Osteoblast (primary cell): ENCODE measurements around the gene MX2.

GRCh38 chr21:39387406-39387964 is 7.4 kb downstream of the GET1 start:
- CAGE, long polyA plus RNA = no peak
- RRBS = no CpG with 5 or more reads among the region's 20 CpGs

GRCh38 chr21:39637275-39638298 is 24.8 kb downstream of the B3GALT5 start:
- CAGE, long polyA plus RNA = no peak
- RRBS = no CpG with 5 or more reads among the region's 13 CpGs

GRCh38 chr21:40049148-40049703 is 182.0 kb downstream of the PCP4 start:
- CAGE, long polyA plus RNA = no peak
- RRBS = no CpG with 5 or more reads among the region's 5 CpGs

DNA sequence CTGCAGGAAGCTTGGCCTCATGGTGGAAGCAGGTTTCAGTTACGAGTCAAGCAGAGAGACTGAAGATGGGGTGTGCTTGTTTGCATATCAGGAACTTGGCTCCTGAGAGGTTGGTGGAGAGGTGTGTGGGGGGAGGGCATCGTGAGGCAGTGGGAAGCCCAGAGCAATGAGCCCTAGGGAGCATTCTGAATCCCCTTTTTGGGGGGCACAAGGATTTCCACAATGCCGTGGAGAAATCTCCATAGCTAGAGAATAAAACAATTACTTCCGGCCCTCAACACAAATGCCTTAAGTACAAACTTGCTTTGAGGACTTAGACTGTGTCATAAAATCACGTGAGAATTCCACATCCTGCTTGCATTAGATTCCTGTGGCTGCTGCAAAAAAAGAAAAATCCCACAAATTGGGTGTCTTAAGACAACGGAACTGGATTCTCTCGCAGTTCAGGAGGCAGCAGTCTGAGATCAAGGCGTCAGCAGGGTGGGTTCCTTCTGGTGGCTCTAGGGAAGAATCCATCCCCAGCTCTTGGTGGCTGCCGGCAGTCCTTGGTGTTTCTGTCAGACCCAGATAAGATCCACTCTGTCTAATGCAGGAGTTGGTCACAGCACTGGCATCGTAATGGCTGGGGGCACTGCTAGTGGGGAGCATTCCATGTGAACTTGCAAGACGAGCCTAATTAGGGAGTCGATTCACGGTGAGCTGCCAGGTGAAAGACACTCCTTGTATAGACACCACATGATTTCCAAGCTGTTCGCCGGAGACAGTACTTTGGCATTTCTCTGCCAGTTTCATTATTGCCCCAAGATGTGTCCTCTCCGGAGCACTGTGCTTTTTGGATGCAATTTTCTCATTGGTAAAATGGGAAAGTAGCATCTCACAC is 54.7 kb upstream of the BACE2 start:
- CAGE, long polyA plus RNA = no peak
- RRBS = 24% methylated on average over 1 of the region's 16 CpGs

- CAGE, long polyA plus RNA = no peak
- RRBS = no CpG with 5 or more reads among the region's 4 CpGs
Observed at GRCh38 chr21:41170434-41170871, 2.5 kb downstream of the BACE2 start.

DNA sequence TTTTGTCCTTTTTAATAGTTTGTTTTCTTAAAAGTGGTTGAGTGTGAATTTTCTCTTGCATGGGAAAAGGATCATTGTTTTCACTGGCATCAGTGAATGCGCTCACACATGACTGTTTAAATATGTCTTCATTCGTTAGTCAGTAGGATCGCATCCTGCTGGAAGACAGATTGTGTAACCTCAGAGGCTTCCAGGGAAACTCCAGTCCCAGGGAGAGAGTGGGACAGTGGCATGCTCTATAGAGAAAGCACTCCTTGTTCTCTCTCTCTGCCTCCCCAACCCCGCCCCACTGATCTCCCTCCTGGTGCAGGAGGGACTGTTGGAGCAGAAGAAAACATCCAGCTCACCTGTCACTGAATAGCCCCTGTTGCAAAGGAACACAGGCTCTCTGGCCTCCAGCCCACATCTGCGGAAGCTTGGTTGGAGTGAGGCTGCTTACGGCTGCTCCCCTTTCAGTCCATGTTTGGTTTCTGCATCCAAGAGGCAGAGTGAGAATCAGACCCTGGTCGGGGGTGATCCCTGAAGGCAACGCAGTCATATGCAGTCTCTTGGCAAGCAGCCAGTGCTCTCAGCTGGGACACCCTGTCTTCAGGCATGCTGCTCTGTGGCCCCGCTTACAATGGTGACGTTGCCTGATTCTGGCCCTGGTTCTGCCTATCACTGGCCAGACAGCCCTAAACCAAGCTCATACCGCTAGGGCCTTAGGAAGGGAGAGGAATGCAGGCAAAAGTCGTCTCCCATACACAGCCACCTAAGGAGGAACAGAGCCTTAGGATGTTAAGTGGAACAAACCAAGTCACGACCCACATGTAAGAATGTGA is 39.6 kb downstream of the BACE2 start:
- CAGE, long polyA plus RNA = no peak
- RRBS = no CpG with 5 or more reads among the region's 13 CpGs

- CAGE, long polyA plus RNA = no peak
- RRBS = no CpG with 5 or more reads among the region's 13 CpGs
Observed at GRCh38 chr21:41210324-41210888, 42.4 kb downstream of the BACE2 start.

- CAGE, long polyA plus RNA = no peak
- RRBS = no CpG with 5 or more reads among the region's 6 CpGs
Observed at GRCh38 chr21:41242327-41242844, 74.2 kb upstream of the FAM3B start.

GRCh38 chr21:41243224-41243893 is 73.2 kb upstream of the FAM3B start:
- CAGE, long polyA plus RNA = no peak
- RRBS = no CpG with 5 or more reads among the region's 4 CpGs

DNA sequence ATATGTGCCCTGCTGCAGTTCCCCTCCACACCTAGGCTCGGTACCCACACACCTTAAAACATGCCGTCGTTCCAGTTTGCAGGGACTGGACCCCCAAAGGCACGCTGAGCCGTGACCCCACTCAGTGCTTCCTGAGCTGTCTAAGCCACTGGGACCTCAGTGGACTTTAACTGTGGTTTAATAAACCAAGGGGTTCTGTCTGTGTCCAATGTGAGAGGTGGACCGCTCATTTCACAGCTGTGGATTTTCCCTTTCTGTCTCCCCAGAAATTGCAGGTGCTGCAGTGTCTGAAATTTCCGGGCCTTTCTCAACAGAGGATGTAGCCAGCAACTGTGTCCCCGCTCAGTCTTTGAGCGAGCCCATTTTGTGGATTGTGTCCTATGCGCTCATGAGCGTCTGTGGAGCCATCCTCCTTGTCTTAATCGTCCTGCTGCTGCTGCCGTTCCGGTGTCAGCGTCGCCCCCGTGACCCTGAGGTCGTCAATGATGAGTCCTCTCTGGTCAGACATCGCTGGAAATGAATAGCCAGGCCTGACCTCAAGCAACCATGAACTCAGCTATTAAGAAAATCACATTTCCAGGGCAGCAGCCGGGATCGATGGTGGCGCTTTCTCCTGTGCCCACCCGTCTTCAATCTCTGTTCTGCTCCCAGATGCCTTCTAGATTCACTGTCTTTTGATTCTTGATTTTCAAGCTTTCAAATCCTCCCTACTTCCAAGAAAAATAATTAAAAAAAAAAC is 41.3 kb upstream of the FAM3B start:
- CAGE, long polyA plus RNA = no peak
- RRBS = no CpG with 5 or more reads among the region's 23 CpGs

DNA sequence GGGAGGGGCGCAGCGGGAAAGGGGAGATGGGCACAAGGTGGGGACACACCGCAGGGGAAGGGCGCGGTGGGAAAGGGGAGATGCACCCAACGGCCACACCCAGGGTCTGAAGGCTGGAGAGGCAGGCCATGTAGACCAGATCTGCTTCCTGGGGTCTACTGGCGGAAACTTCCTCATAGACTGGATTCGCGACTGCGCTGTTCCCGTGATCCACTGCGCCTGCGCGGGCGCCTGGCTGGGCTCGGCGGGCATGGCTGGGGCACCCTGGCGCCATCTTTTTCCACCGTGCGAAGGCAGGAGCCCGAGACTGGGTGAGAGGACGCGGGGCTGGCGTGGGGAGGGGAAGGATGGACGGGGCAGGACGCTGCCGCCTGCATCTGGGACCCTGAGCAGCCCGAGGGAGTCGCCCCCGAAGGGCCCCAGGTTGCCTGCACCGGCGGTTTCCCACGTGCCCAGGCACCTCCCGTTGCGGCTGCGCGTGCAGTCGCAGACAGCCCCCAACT is 12.6 kb upstream of the FAM3B start:
- CAGE, long polyA plus RNA = no peak
- RRBS = no CpG with 5 or more reads among the region's 38 CpGs

DNA sequence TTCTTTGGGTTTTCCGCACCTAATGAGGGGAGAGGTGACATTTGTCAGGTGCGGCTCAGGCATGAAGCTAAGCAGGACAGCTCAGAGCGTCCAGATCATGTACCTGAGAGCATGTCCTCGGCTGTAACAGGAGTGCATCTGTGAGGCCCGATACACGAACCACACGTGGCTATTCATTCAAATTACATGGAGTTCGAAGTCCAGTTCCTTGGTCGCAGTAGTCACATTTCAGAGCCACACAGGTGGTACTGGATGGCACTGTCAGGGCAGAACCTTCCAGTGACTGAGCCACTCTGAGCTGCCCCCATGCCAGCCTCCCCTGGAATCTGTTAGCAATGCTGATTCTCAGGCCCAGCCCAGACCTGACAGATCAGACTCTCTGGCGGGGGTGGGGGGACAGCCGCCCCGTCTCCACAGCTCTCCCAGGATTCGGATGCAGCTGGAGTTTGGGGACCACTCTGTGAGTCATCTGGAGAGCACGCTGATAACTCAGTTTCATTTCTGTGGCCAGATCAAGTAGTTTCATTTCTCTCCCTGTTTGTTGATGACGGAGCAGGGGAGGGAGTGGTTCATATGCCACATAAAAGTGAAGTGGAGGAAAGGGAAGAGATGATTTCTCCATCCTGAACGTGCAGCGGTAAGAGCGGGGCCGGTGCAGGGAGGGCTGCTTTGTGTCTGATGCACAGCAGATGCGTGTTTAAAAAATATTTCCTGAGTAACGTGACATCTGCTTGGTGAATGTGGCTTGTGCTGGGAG is at the start of gene MX2:
MX2 (plus strand) TSS at position 609 of the 757 bp plus-strand sequence.
- CAGE, long polyA plus RNA = no peak
- RRBS = no CpG with 5 or more reads among the region's 21 CpGs

- CAGE, long polyA plus RNA = no peak
- RRBS = no CpG with 5 or more reads among the region's 21 CpGs
Observed at GRCh38 chr21:41362176-41363093, 608 bp downstream of the MX2 start.

DNA sequence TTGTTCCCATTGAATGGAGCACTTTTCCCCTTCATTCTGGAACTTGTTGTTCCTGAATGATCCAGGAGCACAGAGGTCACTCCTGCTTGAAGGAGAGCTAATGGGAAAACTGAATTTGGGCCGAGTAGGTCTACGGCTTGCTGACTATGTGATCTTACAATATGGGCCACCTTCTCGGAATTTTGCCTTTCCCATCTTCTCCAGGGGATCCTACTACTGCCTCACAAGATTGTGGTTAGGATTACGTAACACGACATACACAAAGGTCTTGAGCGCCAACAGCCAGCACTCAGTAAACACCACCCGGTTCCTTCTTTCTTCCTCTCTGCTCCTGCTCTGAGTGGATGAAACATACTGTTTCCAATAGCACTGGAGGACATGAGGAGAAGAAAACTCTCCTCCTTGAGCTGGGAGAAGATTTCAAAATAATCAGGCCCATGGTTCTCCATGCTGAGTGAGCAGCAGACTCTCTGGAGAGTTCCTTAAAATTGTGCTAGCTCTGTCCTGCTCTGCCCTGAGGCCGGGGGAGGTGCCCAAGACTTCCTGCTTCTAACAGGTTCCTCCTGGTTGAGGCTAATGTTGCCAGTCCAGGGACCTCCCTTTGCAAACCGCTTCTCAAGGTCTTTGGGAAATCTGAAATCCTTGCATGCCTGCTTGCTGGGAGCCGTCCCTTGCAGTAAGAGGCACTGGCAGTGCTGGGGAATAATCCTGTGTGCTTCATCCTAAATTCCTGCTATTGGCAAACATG is 29.5 kb upstream of the MX1 start:
- CAGE, long polyA plus RNA = no peak
- RRBS = no CpG with 5 or more reads among the region's 10 CpGs

DNA sequence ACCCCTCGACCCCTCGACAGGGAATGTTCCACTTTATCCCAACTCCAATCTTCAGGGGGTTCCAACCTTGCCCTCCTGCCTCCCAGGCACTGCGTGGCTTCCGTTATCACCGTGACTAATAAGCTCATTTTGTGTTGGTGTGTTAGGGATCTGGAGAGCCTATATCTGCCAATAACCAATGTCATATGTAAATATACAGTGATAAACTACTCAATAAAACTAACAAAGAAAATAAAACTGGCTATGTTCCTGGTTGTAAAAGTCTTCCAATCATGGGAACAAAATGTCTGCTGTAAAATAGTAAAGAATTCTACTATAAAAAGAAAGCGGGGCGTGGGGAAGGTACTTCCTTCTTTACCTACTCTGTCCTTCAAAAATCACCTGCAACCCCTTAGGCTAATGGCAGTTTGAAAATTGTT is 18.3 kb upstream of the TMPRSS2 start:
- CAGE, long polyA plus RNA = no peak
- RRBS = no CpG with 5 or more reads among the region's 7 CpGs

DNA sequence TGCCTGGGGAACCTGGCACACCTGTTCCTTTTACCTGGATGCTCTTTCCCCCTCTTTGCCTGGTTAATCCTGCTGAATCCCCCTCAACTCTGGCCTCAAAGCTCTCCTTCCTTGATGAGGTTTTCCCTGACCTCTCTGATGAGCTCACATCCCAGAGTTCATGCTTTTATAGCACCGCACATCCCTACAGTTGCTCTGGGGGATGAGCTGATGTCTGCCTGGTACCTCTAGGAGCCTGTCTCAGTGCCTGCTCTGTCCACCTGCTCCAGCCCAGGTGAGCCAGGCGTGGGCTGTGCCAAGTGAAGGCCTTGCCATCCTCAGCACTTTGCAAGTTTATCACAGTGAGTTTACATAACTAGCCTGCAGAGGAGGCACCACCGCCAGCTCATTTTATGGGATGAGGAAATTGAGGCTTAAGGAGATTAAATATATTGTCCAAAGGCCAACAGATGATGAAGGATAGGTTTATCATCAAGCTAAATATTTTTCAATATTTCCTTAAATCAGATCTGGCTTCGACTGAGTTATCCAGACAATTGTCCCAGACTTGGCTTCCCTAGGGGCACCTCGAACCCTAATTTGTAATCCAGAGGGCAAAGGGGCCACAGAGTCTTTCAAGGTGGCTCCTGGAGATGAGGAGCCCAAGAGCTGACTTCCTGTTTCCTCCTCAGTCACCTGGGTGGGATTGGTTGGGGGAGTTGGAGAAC is 58.7 kb upstream of the TMPRSS2 start:
- CAGE, long polyA plus RNA = no peak
- RRBS = no CpG with 5 or more reads among the region's 5 CpGs

DNA sequence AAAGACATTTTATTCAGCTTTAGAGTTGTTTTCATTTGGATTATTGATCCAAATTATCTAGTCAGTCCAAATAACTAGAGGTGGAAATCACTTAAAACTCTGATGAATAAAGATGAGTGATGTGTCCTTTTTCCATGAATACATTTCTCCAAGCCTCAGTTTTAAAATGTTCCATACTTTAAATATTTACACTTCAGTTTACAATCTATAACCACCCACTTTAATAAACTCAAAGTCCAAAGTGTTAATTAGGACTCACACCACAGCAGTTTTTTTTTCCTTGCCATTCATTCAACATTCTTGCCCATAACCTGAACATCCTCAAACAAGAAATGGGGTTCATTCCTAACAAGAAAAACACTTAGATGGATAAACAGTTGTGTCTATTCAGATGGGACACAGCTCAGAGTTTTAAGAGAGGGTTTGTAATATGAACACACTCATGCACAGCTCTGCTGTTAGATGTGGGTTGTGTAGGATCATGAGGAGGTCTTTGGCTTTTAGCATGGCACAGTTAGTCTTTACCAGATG is 71.2 kb upstream of the TMPRSS2 start:
- CAGE, long polyA plus RNA = no peak

DNA sequence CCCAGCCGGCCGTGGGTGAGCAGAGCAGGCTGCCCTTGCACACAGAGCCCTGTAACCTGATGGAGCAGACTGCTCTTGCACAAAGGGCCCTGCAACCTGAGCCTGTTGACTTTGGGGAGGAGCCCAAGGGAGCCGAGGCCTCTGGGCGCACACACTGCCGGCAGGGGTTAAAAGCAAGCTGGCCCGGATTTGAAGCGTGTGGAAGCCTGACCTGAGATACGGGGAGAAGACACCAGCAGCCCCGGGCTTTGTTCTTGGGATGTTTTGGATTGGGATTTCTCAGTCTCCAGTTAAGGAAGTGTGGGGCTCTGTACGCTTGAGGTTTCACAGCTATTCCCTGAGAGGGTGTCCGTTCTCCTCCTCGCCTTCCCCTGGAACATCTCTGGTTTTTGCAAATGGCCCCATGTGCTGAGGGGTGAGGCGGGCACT is 97.7 kb upstream of the TMPRSS2 start:
- CAGE, long polyA plus RNA = no peak
- RRBS = 56% methylated on average over 4 of the region's 13 CpGs

DNA sequence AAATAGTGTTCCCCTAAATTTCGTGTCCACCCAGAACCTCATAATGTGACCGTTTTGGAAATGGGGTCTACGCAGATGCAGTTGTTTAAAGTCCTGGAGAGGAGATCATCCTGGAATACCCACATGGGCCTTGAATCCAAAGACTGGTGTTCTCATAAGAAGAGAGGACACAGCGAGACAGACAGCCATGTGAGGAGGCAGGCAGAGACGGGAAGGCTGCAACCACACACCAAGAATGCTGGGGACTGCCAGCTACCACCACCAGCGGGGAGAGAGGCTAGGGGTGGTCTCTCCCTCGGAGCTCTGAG is 99.1 kb upstream of the TMPRSS2 start:
- CAGE, long polyA plus RNA = no peak
- RRBS = no CpG with 5 or more reads among the region's 7 CpGs

DNA sequence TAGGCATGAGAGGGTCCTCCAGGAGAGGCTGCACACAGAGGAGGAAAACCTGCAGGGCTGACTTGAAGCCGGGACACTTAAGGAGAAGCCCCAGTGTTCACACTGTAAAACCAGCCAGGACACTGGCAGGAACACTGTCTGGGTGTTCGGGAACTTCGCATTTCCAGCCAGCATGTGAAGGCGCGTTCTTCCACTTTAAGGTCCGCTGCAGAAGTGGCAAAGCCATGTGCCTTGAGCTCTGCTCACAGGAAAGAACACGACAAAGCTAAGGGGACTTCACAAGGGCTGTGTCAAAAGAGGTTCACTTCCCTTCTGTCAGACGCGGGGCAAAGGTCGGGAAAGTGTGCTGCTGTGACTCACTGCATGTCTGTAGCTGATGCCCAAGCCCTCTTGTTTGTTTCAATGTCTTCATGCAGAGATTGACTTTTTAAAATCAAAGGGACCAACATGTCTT is 102.8 kb downstream of the RIPK4 start:
- CAGE, long polyA plus RNA = no peak
- RRBS = no CpG with 5 or more reads among the region's 10 CpGs